Skeletal muscle satellite cell (primary cell): ENCODE measurements around a stretch of chr1.

DNA sequence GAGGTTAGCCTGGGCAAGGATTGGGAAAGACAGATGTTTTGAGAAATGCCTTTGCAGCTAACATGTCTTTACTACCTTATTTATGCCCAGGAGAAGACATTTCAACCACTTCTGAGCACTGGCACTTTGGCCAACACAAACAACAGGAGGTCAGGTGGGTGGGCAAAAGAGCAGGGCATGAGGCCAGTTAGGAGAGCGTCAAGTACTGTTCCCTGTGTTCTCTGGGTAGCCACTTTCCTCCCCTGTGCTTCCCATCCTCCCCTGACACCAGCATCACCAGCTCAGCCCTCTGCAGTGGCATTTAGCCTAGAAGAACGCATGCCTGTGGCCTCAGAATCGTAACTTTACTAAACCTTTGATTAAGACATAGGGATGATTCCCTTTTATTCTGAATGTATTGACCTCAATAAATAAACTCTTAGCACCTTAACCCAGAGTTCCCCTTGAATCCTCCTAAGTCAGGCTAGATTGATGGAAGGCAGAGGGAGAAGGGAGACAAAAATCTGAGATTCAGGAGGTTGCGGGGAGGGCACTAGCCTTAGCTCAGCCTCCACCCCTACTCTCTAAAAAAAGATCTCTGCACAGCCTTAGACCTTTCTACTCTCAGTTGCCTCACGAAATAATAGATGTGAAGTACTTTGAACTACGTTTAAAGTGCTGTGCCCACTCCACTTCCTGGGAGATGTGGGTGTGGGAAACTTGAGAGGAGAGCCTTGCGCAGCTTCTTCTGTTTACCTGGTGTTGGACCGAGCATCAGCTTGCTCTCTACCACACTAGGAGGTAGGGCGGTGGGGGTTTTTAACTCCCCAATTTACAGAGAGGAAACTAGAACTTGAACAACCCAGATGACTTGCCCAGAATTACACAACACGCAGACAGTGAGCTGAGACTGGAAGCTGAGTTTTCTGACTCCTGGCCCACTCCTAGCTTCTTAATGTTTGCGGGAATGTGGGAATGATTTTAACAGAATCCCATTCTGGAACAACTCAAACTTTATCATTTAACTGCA lies 18.5 kb downstream of the BTG2 start:
- CAGE, long polyA plus RNA: no peak

DNA sequence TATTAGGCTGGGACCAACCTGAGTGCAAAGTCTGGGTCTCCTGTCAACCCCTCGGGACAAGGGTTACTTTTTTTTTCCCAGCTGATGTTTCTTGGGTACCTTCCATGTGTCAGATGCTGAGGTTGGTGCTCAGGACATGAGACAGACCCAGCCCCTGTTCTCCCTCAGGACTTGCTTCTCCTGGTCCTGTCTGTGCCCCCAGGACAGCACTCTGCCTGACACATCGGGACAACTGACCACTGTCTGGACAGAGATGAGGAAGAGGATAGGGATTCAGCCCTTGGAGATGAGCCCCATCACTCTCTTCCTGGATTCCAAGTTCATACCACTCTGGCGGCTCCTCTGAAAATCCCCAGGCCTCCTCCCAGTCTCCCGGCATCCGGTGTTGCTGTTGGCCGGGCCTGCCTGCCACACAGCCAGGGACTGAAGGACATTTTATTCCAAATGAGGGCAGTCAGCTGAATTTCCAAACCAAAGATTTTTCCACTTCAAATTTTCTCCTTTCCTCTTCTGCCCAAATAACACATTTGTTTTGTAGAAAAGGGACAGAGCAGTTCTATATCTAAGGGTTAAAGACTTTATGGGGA lies 55.7 kb upstream of the FMOD start:
- CAGE, long polyA plus RNA: no peak

DNA sequence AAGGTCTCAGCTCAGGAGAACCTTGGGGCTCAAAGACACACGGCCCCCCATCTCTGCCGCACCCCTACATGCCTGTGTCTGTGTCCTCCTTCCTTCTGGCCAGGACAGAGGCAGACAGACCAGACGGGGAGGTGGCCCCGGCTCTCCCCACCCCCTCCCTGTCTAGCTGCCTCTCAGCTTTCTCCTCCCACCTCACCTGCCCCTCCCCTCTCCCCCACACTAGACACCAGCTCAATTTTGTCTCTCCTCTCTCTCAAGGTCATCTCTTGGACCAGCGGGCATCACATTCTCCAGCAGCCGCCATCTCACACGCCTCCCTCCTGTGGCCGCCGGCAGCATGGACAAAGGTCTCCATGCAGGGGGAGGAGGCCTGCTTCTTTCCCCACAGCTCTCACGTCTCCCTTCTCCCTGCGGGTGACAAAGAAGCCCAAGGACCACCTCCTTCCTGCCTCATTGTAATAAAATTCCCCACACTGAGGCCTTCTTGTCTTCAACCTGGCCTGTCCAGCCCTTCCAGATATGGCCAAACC lies 14.5 kb downstream of the OPTC start:
- CAGE, long polyA plus RNA: no peak

GRCh38 chr1:203558093-203558848 lies 64.3 kb downstream of the OPTC start:
- CAGE, long polyA plus RNA: no peak

DNA sequence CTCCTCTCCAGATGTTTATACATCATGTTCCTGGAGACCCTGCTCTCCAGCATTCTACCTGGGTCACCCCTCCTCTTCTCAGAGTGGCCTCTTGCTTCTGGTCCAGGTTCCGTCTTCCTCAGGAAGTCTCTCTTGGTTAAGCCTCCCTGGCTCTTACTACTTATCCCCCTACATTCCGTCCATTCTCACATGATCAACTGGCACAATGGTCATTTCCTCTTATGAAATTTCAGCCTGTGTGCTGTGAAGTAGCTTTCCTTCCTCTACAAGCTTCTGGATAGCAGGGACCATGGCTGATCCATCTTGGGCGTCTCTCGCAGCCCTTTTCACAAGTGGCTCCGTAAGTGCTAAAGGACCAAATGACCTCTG lies 33.9 kb upstream of the ATP2B4 start:
- CAGE, long polyA plus RNA: no peak

GRCh38 chr1:203682632-203683317 lies 56.1 kb downstream of the ATP2B4 start:
- CAGE, long polyA plus RNA: no peak

DNA sequence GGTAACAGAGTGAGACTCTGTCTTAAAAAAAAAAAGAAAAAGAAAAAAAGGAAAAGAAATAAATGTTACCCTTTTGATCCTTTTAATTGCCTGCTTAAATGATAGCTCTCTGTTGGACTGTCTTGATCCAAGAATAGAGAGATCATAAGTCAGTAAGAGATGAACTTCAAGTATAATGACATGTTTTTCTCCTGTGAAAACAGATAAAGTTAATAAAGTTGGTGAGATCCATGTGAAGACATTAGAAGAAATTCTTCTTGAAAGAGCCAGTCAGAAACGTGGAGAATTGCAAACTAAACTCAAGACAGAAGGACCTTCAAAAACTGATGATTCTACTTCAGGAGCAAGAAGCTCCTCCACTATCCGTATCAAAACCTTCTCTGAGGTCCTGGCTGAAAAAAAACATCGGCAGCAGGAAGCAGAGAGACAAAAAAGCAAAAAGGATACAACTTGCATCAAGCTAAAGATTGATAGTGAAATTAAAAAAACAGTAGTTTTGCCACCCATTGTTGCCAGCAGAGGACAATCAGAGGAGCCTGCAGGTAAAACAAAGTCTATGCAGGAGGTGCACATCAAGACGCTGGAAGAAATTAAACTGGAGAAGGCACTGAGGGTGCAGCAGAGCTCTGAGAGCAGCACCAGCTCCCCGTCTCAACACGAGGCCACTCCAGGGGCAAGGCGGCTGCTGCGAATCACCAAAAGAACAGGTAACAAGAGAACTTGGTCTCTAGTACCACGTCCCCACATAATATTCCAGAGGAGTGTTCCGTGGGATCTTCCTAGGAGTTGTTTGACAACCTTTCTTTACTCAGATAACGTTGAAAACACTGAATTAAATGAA lies 14.2 kb upstream of the SNRPE start:
- CAGE, long polyA plus RNA: no peak

GRCh38 chr1:204124362-204124909 lies 27.4 kb downstream of the ETNK2 start:
- CAGE, long polyA plus RNA: no peak

GRCh38 chr1:204126830-204127468 lies 24.9 kb downstream of the ETNK2 start:
- CAGE, long polyA plus RNA: no peak

GRCh38 chr1:204198082-204199146 lies 2.1 kb upstream of the KISS1 start:
- CAGE, long polyA plus RNA: no peak

GRCh38 chr1:204284252-204284596 lies 70.4 kb upstream of the GOLT1A start:
- CAGE, long polyA plus RNA: no peak

DNA sequence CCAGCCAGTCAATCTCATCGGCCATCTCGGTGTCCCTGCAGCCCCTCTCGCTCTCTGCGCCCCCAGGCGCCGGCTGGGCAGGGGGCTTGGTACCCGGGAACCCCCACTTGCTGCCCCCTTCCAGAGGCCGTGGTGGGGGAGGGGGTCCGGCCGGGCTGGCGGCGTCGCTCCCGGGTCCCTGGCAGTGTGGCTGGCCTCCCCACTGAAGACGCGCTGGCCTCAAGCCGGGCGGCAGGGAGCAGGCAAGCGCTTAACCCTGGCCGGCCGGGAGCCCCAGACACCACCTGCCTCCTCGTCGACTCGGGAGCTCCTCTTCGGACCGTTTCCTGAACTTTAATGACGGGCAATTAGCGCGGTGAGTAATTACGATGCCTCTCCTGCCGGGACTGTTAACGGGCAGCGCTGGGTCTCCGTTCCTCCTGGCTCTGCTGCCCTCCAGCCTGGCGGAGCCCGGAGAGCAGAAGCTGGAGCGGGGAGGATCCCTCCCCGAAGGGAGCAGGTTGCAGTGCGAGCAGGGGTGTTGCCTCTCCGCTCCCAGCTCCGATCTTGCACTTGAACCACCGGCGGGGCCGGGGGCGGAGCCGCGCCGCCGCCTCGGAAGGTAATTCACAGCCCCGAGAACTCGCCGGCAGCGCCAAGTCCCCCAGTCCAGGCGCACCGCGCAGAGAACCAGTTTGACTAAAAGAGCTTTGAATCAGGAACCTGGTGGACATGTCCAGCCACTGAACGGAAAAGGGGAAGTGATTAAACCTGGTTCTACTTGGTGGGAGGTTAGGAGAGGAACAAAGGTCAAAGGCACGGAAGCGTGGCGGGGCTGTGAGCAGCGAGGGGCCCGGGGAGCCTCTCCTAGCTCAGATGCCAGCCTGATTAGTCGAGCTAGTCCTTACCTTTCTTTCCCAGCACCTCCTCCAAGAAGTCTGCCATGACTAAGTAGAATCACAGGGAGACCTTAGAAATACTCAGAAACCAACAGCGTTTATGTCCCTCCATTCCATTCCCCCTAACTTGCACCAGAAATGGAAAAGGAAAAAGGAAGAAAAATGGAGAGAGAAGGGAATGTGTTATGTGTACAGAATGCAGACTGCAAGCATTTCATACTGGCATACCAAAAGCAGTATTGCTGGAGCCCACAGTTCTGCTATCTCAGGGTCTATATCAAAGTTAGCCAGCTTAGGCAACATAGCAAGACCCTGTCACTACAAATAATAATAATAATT lies 18.3 kb upstream of the PLEKHA6 start:
- CAGE, long polyA plus RNA: no peak

- CAGE, long polyA plus RNA: no peak
Measured at GRCh38 chr1:204418553-204419667, 7.3 kb upstream of the PPP1R15B start.

GRCh38 chr1:204448968-204449693 lies 37.5 kb upstream of the PPP1R15B start:
- CAGE, long polyA plus RNA: no peak

DNA sequence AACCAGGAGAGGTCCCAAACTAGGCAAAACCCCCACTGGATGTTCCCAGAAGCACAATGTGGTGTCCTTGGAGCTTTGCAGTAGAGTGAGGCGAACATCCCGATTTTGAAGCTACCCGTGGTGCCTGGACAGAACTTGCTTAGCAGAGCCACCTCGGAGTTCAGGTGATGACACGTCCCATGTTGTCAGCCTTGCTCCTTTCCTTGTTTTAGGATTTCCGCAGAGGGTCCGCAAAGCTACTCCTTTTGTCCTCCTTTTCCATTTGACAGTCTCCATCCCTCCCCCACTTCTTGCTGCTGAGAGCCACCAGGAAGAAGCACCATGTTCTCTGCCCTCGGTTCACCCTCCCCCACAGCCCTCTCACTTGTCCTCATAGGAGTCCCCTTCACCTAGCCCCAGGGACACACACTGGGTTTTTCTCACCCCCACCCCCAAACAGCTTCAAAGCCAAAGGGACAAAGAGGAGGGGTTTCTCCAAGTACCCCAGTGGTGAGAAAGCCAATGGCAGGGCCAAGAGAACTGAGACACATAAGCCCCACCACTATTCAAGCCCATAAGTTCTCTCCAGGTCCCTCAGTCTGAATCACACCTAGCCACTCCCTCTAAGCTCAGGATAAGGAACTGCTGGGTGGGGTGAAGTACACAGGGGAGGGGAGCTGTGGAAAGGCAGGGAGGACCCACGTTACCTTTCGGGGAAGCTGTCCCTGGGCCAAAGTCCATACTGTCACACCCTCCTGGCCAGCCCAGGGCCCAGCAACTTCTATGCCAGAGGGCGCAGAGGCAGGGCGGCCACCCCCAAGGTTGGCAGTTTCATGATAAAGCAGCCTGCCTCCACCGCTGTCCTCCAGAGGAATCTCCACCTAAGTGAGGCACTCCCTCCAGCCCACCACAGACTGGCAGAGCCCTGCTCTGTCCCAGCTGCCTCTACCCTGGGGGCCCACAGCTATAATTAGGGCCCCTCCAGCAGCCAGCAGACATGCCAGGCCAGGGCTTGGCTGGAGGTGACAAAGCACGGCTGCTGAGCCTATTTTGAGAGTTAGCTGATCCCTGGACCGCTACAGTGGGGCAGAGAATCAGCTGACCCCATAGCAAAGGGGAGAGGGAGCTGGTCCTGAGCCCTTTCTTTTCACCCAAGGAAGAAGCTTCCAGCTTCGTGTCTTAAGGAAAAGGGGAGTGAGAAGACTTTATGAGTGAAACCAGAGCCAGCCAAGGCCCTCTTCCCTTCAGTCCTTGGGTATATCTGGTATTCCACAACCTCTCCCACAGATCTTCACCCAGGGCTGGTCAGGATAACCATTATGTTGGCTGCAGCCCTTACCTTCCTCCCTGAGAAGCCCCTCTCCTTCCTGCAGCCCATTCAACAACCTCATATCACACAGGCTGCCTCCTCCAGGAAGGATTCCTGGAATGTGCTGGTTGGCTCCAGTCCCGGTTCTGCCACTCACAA lies 39.1 kb upstream of the PPP1R15B start:
- CAGE, long polyA plus RNA: no peak

DNA sequence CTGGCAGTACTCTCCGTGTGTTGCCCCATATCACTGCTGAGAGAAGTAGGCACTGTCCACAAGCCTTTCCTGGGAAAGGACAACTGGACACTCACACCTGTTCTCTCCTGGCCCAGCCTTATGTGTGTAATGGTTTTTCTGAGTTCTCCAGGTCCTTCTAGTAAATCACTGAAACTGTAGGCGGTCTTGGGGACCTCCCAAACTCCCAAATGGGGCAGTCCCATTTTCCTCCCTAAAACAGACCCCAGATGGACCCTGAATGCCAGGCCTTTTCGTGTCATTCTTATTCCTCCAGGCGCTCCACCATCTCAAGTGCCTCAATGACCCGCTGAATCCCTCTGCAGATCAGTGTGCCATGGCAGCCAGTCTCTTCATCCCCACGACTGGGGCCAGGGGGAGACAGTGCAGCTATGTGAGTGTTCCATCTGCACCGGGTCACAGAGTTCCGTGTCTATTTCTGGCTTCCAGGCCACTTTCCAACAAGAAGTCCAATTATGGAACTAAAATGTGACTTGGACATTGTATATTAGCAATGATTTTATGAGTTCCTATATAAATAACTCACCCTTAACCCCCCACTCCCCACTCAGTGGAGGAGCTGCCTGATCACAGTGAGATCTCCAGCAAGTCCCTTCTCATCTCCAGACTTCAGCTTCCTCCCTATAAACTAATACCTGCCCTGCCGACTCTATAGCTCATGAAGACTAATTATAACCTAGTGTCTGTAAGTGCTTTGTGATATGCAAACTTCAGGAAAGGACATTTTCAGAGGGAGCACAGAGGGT lies 14.3 kb upstream of the NFASC start:
- CAGE, long polyA plus RNA: no peak

GRCh38 chr1:205275059-205275810 lies 46.3 kb downstream of the NUAK2 start:
- CAGE, long polyA plus RNA: no peak

GRCh38 chr1:205293442-205294031 lies 28.0 kb downstream of the NUAK2 start:
- CAGE, long polyA plus RNA: no peak

DNA sequence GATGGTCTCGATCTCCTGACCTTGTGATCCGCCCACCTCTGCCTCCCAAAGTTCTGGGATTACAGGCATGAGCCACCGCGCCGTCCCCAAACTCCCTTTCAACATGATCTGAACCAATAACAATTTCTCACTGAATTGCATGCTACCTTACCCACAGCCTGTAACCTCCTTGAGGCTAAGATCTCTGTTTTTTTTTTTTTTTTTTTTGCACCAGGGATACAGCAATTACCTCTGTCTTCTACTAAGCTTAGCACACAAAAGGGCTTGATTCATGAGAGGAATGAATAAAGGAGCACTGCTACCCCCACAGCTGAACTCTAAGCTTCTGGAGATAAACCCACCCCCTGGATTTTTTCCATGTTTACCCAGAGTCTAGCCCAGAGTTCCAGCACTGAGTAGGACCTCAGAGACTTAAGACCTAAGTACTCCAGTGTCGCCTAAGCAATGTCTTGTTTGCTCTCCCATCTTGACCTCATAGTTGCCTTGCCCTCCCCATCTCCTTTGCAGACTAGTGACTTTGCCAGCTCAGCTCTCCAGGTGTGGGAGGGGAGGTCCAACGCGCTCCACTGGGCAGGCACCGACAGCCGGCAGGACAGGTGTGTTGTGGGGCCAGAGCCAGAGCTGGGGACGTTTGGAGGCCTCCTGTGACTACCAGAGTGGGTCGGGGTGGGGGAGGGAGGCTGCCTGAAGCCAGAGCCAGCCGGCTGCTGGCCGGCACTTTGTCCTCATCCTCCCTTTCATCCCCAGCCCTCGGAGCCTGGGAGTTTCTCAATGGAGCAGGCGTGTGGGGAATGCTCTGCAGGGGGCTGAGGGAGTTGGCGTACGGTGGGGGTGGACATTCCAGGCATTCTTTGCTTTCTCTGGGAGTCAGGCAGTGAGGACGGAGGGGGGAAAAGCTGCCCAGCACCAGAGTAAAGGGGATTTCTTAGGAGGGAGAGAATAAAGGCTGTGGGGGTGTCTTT lies 20.5 kb downstream of the NUAK2 start:
- CAGE, long polyA plus RNA: no peak

DNA sequence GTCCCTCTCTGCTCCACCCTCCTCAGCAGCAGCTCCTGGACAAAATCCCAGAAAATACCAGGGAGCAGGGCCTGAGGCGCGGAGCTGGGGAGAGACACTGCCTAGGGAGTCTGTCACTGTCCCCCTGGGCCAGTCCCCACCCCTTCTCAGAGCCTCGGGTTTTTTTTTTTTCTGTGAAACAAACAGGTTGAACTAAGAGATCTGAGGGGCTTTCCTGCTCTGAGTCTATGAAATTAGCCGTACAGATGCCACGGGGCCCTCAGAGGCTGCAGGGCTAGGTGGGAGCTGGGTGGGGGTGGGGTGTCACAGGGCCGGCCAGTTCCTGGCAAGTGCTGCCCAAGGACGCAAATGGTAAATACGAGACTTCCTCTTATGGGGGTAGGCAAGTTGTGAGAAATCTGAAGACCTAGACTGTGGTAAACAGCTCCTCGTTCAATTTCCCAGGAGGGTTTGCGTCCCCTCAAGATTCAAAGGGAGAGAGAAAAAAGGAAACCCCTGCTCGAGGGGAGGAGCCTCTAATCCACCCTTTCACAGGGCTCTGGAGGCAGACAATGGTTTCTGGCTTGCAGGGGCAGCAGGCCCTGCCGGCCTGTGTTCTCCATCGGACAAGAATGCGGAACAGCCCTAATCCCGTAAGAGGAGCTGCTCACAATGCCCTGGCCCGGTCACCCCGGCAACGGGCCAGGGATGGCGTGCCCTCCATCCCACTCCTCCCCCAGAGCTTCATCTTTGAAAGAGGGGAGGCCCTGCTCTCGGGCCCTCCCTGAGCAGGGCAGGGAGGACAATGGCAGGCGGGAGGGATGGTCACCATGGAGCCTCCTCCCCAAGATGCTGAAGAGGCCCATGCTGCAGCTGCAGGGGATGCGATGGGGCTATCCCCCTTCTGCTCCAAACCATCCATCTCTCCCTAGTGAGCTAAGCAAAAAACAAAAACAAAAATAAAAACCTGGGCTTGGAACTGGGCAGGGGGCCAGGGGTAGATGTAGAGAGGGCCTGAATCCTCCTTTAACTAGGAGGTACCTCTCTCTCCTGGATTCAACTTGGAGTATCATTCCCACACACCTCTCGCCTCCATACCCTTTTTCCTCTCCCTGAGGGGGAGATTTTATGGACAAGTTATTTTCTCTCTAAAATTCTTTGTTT lies 7.7 kb downstream of the NUAK2 start:
- CAGE, long polyA plus RNA: no peak